Parietal lobe (tissue), 2 donors: ENCODE data around the genes CACNA1D and CACNA2D3.

DNA sequence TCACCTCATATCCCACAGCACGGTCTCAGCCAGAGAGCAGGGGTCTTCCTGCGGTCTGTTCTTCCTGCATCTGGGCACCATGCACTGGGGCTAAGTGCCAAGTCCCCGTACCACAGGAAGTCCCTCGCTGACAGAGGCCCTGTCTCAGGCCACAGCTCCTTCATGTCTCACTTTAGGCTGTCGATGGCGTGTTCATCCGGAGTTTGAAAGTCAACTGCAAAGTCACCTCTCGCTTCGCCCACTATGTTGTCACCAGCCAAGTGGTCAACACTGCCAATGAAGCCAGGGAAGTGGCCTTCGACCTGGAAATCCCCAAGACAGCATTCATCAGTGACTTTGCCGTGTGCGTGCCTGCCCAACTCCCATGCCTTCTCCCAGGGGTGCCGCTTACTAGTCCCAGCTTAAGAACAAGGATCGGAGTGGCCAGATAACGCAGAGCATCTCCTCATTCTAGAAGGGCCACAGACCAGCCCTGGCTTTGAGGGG, 808 bp downstream of the ITIH1 start:
- RAMPAGE, long total RNA, result no peak

GRCh38 chr3:52810896-52811433, 16.4 kb downstream of the ITIH3 start:
- RAMPAGE, long total RNA, result no peak

GRCh38 chr3:52813181-52813763, 17.2 kb downstream of the ITIH4 start:
- RAMPAGE, long total RNA, result no peak

GRCh38 chr3:52841510-52842196, 6.8 kb upstream of the MUSTN1 start:
- RAMPAGE, long total RNA, result no peak

- RAMPAGE, long total RNA, result no peak
Measured at GRCh38 chr3:52896477-52896969, 825 bp downstream of the STIMATE start.

GRCh38 chr3:52998570-52999906, 46.8 kb downstream of the SFMBT1 start:
- RAMPAGE, long total RNA, result no peak

DNA sequence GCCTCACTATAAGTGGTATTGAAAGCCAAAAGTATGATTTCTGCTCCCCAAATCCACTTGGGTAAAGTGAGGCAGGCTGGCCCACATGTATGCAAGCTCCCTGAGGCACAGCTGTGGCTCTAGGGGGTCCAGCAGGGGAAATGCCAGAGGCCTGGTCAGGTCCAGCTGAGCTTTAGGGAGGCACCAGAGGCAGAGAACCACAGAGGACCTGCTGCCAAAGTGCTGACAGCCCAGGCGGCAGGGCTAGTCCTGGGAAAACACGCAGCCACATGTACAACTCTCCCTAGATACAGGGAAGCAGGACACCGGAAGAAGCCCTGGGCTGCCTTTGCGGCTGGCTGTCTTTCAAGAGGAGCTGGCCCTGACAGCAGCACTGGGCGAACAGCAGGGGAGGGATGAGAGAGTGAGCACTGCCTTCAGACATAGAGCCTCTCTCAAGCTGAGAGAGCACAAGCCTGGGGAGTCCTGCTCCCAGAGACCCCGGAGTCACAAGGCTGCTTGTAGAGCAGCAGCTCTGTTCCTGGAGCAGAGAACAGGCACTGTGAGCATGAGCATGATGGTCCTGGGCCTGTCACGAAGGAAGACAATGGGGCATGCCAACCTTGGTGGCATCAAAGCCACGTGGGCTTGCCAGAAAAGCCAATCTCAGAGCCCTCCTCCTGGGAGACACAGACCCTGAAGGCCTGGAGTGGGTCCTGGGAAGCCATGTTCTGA, 40.6 kb downstream of the RFT1 start:
- RAMPAGE, long total RNA, result no peak

DNA sequence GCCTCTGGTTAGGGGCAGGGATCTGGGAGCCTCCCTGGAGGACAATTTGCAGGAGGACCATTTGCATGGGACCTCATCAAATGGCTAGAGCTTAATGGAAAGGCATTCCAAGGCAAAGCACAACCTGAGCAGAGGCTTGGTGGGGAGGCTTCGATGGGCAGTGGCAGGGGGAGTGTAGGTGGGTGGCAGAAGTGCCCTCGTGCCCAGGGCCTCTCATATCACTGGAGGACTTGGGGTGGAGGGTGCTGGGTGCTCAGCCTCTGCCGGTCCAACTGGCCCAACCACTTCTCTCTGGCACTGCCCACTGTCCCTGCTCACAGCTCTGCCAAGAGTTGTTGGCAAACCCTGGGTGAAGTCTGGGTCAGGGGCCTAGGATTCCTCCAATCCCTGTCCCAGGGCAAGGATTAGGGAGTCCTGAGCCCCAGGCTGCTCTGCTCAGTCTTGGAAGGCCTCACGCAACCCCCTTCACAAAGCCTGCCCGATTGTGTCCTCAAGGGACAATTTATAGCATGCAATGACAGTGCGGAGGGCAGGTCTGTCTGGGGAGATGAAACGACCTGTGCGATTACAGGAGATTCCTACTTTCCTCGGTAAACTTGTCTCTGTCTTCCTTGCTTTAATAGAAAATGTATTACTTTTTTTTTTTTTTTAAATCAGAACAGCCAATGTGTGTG, 5.3 kb upstream of the PRKCD start:
- RAMPAGE, long total RNA, result no peak

DNA sequence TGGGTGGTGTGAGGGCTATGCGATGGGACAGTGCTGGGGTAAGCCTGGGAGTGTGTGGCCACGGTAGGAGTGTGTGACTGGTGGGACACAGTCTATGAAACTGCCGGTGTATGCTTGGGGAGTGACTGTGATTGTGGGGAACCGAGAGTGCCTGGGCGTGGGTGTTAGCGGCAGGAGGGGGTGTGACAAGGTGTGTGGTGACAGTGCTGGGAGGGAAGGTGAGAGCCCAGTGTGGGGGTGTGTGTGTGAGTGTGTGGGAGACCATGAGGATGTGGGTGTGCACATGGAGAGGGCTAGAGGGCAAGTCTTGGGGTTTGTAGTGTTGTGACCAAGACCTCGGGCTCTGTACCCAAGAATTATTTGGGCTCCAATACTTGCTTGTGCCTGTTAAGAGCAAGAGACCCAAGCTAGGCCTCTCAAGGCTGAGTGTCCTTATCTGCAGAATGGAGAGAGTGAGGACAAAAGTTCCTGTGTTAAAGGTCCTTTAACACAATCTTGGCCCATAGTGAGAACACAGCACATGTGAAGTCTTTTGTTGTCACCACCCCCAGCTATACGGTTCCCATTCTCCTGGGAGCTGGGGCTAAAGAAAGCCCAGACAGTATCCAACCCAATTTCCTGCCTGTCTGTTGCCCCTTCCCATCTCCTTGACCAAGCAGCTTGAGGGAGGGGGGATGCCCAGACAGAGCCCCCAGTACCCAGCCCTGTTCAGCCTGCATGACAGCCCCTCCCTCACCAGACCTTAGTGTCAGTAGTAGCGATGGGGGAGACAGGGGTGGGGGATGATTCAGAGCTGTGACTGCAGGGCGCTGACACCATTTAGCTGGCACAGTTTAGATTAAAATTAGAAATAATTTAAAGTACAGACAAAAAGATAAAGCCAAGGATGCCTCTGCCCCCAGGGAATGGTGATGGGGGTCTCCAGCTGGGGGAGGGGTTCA, 2.4 kb downstream of the PRKCD start:
- RAMPAGE, long total RNA, result no peak

GRCh38 chr3:53167449-53168268, 6.7 kb downstream of the PRKCD start:
- RAMPAGE, long total RNA, result no peak

- RAMPAGE, long total RNA, result no peak
Measured at GRCh38 chr3:53184700-53185010, 23.6 kb downstream of the PRKCD start.

- RAMPAGE, long total RNA, result no peak
Measured at GRCh38 chr3:53185287-53185521, 24.2 kb downstream of the PRKCD start.

DNA sequence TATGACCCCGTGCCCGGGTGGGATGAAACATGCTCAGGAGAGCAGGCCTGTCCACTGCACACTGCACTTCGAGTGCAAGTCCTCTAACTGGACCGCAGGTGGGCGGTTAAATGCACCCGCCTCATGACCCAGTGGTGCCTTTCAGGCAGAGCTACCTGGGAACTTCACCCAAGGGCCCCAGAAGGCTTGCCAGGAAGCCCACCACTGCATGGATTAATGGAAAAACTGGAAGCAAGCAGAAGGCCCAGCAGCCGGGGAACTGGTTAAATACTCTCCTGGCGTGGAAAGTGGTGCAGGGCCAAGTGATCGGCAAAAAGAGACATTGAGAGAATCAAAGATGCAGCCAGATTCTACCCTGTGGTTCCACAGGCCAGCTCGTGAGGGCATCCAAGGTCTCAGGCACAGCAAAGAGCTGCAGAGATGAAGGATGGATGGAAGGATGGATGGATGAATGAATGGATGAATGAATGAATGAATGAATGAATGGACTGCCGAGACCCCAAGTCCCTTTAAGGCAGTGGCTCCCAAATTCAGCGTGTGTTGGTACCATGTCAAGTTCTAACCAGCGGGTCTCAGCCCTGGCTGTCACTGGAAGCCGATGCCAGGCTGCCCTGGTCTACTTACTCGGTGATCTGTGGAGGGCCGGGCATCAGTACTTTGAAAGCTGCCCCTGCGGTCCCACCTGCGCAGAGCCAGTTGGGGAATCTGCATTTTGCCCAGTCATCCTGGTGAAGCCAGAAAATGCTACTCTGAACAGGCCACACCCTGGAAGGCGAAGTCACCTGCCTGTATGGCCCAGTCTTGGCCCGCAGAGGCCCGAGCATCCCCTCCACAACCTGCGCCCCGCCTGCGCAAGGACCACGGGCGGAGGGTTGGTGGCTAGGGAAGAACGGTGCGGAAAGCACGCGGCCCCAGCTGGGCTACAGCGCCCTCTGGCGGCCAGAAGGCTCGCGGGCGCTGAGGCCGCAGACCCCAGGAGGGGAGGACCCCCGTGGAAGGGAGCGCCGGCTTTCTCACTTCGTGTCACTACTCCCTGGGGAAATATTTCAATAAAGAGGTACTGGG, 34.5 kb downstream of the PRKCD start:
- RAMPAGE, long total RNA, result no peak

- RAMPAGE, long total RNA, result no peak
Measured at GRCh38 chr3:53230241-53230753, 25.5 kb downstream of the TKT start.

- RAMPAGE, long total RNA, result no peak
Measured at GRCh38 chr3:53477891-53478842, 16.2 kb upstream of the CACNA1D start.

DNA sequence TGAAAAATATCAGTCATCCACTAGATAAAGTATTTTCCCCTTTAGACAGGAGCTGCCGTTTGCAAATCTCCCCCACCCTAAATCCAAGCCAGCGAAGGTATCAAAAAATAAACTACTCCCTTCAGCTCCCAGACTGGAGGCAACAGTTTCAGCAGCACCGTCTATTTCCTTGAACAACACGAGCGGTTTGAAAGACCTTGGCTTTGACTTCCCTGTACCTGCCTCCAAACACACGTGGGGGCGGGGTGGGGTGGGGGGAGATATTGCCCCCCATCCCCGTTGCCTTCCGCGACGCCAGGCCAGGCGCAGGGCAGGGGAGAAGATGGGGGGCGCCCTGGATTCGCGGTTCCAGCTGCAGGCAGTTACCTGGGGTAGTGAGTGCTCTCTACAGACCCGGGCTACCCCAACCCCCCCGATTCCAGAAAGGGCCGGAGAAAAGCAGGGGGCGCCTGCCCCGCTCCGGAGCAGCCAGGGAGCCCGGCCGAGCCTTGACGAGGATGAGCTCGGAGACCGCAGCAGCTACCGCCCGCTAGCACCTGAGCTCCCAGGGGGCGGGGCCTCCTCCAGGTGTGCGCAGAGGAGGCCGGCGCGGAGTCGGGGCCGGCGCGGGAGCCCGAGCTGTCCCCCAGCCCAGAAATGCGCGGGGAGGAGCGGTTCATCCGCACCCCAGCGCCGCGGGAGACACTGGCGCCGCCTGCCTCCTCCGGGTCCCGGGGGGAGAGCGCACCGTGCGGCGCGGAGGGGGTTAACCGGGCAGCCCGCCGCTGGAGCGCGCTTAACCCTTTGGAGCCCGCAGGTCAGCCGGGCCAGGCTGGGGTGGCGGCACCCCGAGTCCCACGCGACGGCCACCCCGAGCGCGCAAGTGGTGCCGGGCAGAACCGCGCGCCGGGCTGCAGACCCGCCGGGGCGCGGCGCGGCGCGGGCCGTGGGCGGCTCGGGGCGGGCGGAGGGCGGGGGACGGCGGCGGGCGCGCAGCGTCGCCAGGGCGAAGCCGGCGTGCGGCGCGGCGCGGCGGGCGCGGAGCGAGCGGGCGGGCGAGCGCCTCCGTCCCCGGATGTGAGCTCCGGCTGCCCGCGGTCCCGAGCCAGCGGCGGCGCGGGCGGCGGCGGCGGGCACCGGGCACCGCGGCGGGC, at the start of gene CACNA1D:
TSS of gene CACNA1D (plus strand) at position 988 of the 1,133 bp plus-strand sequence.
- RAMPAGE, long total RNA, result no peak

GRCh38 chr3:53633237-53633806, 138.9 kb downstream of the CACNA1D start:
- RAMPAGE, long total RNA, result no peak

DNA sequence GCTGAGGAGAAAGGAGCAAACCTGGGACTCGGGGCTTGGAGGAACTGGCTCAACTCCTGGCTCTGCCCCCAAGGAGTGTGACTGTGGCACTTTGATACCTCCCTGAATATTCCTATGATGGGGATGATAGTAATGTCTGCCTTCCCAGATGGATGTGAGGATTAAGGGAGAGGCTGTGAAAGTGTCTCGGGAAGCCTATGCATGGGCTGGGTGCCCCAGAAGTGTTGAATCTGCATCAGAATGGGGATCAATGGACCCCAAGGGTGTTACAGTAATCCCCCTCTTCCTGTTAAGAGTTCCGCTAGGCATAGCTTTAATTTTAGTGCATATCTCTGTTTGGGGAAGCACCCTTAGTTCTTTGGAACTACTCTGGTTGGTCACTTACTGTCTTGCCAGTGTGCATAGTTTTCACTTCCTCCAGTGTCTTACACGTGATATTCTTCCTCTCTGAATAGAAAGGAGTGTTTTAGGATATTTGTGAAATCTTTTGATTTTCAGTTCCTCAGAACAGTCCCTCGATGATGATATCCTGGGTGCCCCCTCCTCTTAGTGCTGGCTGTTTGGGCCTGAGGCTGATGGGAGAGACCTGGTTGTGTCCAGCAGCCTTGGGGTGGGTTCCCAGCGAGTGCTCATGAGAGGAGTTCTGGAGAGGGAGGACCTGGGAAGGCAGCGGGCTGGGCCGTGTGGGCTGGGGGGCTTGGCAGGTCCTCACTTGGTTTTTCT, 97.5 kb downstream of the CHDH start:
- RAMPAGE, long total RNA, result no peak

- RAMPAGE, long total RNA, result no peak
Measured at GRCh38 chr3:53816013-53816842, 30.0 kb downstream of the CHDH start.

DNA sequence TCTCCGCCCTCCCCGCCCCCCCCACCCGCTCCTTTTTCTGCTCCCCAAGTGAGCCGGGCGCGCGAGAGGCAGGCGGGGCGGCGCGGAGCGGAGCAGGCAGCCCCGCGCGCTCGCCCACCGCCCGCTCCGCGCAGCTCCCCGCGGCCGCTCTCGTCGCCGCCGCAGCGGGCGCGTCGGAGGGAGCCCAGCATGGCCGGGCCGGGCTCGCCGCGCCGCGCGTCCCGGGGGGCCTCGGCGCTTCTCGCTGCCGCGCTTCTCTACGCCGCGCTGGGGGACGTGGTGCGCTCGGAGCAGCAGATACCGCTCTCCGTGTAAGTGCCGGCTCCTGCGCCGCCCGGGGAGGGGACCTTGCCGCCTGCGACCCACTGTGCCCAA, at the start of gene CACNA2D3:
TSS of gene CACNA2D3 (plus strand) at position 28 of the 375 bp plus-strand sequence.
- RAMPAGE, long total RNA, result no peak